ENCODE measurements around the genes TRIM62, ZNF362, A3GALT2 and GJB5.

DNA sequence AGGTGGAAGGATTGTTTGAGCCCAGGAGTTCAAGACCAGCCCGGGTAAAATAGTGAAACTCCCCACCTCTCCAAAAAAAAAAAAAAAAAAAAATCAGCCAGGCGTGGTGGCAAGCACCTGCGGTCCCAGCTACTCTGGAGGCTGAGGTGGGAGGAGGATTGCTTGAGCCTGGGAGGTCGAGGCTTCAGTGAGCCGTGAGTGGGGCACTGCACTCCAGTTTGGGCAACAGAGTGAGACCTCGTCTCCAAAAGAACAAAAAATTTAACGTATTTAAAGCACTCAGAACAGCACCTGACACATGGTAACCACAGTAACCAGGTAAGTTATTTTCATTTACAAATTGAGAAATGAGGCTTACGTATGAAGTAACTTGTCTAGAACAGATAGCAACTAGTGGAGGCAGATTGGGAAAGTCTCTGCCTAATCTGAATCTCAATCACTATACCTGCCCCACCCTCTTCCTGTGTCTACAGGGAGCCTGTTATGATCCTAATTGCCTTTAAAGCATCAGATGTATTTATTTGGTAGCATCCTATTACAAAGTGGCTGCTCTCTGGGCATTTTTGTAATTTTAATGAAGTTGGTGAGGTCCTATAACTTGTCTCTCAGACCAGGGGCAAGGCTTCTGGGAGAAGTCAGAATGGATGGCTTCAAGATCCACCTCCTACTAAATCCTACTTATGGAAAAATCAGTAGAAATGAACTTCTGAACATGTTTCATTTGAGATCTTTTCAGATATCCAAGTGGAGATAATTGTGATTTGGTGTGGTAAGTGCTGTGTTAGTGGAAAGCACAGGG, 47.4 kb downstream of the AZIN2 start:
- PRO-cap = no peak

DNA sequence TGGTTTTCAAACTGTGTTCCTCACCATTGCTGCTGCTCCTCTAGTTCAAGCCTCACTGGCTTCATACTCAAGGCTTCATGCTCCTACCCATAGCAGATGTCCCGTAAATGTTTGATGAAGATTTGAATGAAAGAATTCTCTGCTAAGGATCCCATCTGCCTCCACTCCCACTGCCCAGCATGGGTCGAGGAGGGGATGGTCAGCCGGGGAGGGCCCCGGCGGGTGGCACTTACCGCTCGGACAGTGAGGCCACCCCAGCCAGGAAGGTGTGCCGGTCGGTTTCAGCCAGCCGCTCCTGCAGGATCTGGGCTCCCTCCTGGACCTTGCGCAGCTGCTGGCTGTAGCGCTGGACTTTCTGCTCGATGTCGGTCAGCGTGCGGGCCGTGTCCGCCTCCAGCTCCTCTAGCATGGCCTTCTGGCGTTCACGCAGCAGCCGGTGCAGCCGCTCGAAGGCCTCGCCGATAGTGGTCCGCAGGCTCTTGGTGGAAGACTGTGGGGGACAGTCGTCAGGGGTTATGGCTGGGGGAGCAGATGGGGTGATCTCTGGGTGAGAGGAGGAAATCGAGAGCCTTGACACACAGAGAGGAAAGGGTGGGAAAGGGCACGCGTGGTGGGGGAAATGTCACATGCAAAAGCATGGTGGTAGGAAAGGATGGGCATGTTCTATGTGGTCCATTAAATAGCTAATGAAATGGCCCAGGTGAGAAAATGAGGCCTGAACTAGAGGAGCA, 22.2 kb downstream of the TRIM62 start:
- PRO-cap = no peak

- PRO-cap = no peak
Observed at GRCh38 chr1:33163359-33163840, 18.4 kb downstream of the TRIM62 start.

DNA sequence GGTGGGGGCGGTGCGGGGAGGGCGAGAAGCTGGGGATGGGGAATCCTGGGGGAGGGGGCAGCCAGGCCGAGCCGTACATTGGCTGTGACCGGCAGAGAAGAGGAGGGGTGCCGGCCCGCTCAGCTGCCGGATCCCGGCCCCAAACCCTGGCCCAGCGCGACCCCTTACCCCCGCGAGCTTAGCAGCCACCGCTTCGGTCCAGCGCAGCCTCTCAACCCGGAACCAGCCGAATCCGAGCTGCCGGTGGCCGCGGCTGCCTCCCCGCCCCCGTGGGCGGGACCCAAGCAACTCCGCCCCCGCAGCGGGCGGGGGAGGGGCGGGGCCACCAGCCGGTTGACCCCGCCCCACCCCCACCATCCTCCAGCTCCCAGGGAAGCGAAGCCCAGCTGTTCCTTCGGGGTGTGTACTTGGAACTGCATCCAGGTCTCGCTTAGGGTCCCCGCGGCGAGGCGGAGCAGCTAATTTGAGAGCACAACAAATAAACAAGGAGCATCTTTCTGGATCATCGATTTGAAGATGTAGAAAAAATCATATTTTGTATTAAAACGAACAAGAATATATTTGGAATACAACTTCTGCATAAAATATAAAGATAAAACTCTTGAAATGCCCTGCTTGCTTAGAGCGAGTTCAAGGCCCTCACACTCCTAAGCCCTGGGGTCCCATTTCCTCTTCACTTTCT, at the start of gene TRIM62:
Gene TRIM62, minus strand, starts transcription at position 218 of the 682 bp plus-strand sequence.
- PRO-cap = unidirectional peak, minus-strand start at position 216 of the sequence; unidirectional peak, minus-strand start at position 271 of the sequence

GRCh38 chr1:33255822-33256624, at the start of gene ZNF362:
TSS of gene ZNF362 (plus strand) at chr1:33256492.
- PRO-cap = bidirectional peak, plus-strand start at chr1:33256492, minus-strand start at chr1:33256482

GRCh38 chr1:33256625-33257864, 753 bp downstream of the ZNF362 start:
- PRO-cap = no peak

DNA sequence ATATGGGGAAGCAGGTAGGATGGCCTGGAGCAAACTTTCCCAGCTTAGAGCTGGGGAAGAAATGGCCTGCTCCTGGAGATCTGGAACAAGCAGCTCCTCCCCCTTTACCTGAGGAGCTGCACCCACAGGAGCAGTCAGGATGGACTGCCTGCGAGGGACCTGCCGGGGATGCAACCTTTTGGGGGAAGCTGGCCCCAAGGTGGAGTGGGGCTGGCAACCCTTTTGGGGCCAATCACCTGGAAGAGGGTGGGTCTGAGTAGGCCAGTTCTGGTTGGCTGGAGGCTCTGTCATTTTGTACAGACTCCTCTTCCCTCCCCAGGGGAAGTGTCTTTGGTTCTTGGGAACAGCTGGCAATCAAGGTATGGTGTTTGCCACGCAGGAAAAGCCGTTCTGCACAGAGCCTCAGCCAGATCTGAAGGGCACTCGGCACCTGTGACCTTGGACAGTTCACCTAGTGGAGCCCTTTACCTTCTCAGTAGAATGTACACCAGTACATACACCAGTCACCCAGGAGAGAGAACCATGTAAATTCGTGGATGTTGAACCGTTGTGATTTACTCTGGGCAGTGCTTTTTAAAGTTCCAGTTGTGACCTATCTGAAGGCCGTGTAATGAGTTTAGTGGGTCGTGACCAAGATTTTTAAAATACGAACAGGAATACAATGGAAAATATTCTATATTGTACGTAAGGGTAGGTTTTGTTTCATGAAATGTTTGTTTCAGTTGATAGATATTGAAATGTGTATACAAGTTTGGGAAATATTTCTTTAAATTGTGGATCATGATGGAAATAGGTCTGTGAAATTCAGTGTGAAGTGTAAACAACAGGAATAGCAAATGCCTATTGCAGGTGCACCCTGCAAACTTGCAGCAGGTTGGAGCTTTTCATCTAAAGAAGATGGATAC, at the start of gene A3GALT2:
Gene A3GALT2, minus strand, starts transcription at position 2 of the 905 bp plus-strand sequence.
- PRO-cap = no peak

- PRO-cap = no peak
Observed at GRCh38 chr1:33339329-33339933, 18.5 kb upstream of the A3GALT2 start.

DNA sequence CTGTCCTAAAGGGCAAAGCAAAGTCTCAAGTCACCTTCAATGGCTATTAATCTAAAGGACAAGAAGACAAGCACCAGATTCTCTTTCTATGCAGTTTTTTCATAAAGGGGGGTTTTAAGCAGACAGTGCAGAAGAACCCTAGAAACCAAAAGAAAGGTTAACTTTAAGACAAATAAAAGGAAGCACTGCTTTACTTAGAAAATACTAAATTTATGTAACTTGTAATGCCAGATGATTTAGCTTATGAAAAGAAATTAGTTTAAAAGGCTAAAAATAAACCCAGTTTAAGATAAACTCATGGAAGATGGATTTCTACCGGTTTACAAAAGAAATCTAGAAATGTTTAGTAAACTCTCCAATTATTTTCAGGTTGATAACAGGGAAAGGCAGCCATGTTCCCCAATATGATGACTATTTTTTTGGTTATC, 23.0 kb upstream of the A3GALT2 start:
- PRO-cap = no peak

- PRO-cap = no peak
Observed at GRCh38 chr1:34621890-34622232, 133.0 kb upstream of the GJB5 start.

DNA sequence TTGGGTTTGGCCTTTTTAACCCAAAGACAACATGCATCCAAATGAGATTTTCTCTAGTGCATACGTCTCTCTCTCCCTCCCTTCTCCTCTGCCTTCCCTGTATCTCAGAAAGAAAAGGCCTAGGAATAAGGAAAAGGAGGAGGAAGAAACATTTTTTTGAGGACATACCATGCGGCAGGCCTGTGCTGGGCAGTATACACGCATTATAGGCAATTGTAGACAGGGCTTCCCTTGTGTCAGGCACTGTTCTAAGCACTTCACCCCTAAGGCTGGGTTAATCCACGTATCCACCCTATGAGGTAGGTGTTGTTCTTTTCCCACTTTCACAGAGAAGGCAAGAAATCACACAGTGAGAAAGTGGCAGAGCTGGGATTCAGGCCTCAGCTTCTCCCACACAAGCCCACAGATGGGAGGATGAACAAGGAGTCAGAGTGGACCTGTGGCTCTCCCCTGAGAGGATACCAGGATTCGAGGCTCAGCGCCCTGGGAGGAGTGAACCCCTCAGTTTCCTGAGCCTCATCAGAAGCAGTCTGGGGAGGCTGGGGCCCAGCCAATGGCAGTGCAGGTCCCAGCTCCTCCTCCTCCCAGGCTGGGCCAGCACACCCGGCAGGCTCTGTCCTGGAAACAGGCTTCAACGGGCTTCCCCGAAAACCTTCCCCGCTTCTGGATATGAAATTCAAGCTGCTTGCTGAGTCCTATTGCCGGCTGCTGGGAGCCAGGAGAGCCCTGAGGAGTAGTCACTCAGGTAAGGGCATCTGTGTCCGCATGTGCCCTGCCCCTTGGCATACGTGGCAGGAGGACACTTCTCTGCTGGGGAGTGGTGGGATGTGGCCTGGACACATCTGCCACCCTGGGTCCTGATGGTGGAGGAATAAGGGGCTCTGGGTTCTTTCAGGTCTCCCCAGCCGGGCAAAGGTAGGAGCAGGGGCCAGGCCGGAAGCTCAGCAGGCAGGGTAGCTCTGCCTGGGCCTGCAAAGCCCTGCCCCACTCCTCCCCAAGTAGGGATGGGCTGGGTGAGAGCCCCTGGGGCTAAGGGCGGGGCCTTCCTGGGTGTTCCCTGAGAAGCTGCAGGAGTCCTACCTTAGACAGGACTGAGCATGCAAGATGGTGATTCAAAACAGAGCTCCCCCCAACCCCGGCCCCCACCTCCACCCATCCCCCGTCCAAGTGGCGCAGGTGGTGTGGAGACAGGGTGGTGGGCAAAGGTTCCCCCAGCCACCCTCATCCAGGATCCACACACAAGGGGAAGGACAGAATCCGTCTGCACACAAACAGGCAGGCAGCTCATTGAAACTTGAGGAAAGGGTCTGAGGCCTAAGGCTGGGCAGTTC, at the start of gene GJB5:
Gene GJB5, plus strand, starts transcription at position 597 of the 1,331 bp plus-strand sequence.
- PRO-cap = no peak

GRCh38 chr1:34781995-34782487, 1.0 kb downstream of the GJB3 start:
- PRO-cap = no peak

DNA sequence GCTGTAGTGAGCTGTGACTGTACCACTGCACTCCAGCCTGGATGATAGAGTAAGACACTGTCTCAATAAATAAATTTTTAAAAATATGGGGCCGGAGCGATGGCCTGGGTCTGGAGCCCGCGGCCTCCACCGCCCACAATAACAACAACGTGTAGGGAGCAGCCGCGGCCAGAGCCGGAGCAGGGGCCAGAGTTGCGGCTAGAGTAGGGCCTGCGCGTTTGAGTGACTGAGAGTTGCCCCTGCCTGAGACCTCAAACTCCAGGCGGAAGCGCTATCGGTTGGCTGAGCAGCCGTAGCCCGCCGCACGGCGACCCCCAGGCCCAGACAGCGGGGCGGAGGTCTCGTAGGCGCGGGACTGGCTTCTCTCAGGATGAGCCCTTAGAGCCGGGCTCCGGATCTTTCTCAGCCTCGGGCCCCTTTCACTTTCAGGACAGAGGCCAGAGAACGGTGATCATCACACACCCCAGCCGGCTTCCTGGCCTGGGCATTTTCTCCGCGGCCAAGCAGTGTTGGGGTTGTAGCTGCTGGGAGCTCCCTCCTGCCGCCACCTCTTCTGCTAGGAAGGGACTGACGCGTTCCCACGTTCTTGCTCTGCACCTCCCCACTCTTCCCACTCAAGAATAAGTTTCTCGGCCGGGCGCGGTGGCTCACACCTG, 41.6 kb downstream of the ZMYM1 start:
- PRO-cap = no peak

- PRO-cap = no peak
Observed at GRCh38 chr1:35172912-35173796, 19.8 kb downstream of the SFPQ start.

GRCh38 chr1:35190434-35190677, 2.6 kb downstream of the SFPQ start:
- PRO-cap = no peak

- PRO-cap = no peak
Observed at GRCh38 chr1:35264603-35265492, 3.7 kb upstream of the ZMYM4 start.

GRCh38 chr1:35388665-35389289, 120.3 kb downstream of the ZMYM4 start:
- PRO-cap = no peak

DNA sequence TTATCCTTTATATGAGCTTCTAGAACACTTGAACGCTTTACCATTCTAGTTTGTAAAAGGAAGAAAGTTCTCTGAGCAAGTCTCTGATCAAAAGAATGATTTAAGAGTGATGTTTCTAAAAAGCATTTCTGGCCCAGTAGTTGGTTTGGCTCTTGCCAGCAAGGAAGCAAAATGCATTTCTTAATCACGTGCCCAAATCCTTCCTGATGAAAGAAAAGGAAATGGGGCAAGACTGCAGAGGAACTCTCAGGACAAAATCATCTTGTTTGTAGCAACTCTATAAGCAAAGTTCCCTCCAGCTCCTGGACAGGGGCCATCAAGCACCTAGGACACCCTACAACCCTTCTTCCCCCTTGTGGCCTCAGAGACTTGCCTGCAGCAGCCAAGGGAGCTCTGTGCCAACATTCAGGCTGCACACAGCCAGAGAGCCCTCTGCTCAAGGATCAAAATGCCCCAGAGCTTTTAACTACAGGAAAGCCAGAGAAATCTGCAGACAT, 105.2 kb downstream of the KIAA0319L start:
- PRO-cap = no peak

DNA sequence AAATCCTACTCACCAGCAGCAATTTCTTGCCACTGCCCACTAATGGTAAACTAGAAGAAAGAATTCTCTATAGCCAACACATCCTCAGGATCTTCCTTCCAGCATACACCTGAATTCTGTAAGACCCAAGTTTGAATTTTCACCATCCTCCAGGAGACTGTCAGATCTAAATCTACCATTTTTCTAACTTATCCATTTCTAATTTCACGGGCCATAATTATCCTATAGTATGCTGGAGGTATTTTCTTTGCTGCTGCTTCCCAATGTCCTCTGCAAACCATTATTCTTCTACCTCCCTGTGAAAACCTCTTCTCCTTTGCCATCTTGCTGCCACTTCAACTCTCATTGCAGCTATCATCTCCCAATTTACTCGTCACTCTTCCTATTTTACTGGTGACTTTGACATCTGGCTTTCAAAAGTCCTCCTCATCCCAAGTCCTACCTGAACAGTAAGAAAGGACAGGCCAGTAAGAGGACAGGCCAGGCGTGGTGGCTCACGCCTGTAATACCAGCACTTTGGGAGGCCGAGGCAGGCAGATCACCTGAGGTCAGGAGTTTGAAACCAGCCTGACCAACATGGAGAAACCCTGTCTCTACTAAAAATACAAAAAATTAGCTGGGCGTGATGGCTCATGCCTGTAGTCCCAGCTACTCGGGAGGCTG, 56.0 kb downstream of the KIAA0319L start:
- PRO-cap = no peak

GRCh38 chr1:35506288-35506887, 50.8 kb downstream of the KIAA0319L start:
- PRO-cap = no peak

Measured in duodenum (tissue), 1 donor.